SK-N-SH (cell line): Measurements from ENCODE around the genes MAP2K7, CCL25, ANGPTL4 and OR7D2.

DNA sequence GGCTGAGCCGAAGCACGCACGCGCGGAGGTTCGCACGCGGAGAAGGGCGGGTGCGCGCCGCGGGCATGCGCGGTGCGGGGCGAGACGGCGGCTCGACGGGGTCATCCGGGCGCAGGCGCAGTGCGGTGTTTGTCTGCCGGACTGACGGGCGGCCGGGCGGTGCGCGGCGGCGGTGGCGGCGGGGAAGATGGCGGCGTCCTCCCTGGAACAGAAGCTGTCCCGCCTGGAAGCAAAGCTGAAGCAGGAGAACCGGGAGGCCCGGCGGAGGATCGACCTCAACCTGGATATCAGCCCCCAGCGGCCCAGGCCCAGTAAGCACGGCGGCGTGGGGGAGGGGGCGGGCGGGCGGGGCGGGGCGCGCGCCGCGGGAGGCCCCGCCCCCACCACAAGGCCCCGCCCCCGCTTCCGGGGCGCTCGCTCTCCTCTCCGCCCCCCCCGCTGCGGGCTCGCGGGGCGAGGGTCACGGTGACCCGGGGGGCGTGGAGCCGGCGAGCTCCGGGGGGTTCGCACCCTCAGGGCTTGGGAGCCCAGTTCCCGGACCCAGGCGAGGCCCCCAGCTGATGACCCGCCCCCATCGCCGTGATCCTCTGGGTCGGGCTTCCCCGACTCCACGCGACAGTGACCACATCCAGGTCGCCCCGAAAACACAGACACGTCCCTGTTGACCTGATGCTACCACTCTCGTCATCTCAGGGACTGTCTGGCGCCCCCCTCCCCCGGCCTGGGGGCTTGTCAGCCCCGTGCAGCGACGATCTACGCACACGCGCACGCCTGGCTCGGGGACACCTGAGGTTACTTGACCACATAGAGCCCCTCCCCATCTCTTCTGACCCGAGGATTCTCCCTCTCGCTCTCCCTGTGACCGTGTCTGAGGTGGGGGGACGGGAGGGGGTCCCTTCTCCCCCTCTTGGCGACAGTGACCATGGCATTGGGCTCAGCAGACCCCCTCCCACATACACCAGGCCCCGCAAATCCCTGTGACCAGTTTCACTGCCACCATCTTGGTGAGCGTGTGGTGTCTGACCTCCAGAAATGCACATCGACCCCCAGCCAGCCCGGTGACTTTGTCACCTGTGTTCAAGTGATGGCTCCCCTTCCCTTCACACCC is at the start of gene MAP2K7:
MAP2K7 (plus strand) TSS at position 120 of the 1,108 bp plus-strand sequence.
- RRBS: under 1% methylated on average over 23 of the region's 107 CpGs
CAGE:
- cytosol, long polyA plus RNA: no peak
- long polyA plus RNA: no peak
- nucleus, long polyA plus RNA: no peak

DNA sequence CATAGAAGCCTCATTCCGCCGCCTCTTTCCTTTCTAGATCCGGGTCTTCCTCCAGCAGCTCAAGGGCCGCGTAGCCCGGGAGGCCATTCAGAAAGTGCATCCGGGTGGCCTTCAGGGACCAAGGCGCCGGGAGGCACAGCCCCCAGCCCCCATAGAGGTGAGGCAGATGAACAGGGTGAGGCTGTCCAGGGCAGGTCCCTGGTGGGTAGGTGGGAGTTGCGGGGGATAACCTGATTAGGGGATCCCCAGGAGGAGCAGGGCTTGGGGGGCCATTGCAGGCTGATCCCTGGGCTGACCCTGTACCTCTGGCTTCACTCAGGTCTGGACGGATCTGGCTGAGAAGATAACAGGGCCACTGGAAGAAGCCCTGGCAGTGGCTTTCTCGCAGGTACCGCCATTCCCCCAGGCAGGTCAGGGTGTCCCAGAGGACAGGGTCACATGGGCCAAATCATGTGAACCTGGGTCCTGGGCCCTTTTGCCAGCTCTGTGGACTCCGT is 1.3 kb downstream of the SNAPC2 start:
- RRBS: no CpG with 5 or more reads among the region's 14 CpGs
CAGE:
- cytosol, long polyA plus RNA: no peak
- long polyA plus RNA: no peak
- nucleus, long polyA plus RNA: no peak

- RRBS: no CpG with 5 or more reads among the region's 19 CpGs
CAGE:
- cytosol, long polyA plus RNA: no peak
- long polyA plus RNA: no peak
- nucleus, long polyA plus RNA: no peak
Measured at GRCh38 chr19:7922015-7922563, 2.0 kb downstream of the SNAPC2 start.

- RRBS: 90% methylated on average over 11 of the region's 35 CpGs
CAGE:
- cytosol, long polyA plus RNA: start-site peak on the plus strand at chr19:7924501-7924785, 9 and 13 reads in 2 replicates
- long polyA plus RNA: no peak
- nucleus, long polyA plus RNA: no peak
Measured at GRCh38 chr19:7924474-7925001, 1.4 kb downstream of the CTXN1 start.

- RRBS: 96% methylated on average over 7 of the region's 11 CpGs
CAGE:
- cytosol, long polyA plus RNA: no peak
- long polyA plus RNA: no peak
- nucleus, long polyA plus RNA: no peak
Measured at GRCh38 chr19:7927417-7927994, 1.6 kb upstream of the CTXN1 start.

DNA sequence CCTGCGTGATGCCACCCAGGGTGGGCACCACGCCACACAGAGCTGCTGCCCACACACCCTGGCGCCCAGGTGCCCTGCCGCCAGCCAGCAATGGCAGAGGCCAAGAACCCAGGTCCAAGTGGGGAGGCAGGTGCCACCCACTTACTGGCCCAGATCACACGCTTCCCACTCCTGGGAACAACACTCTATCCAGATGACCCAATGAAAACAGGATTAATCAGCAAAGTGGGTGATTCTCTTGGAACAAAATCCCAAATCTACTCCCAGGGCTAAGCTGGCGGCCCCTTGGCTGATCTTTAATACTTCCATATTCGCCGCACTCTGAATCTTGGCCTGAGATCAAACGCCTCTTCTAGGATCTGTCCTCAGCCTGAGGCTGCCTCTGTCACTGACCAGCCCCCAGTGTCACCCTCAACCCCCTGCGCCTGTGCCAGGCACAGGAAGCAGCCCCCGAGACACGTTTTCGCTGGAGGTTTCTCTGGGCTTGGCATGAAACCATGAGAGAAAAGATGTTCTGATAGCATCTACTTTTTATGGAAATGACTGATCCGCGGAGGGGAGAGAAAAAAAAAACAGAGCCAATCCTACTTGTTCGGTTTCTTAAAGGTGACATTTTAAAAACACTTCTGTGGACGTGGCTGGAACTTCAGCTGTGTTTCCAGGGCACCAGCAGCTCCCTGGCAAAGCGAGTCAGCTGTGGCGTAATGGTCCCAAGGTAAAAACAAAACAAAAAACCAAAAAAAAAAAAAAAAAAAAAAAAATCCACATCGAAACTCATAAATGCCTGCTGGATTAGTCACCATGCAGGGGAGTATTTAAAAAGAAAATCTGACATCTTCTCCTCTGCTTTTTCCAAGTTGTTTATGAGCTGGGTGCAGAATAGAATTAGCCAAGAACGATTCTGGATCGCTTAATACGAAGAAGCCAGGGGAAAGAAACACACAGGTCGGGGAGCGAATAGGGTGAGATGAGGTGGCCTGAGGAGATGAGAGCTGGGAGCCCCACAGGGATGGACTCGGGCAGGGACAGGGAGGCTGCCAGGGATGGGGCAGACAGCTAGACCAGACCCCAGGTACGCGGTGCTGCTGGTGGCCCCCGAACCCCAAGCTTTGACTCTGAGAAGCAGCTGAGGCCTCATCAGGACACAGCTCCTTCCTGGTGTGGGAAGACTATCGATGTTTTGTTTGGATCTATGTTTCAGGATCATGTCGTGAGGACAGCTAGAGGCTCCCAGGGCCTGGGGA is 2.7 kb upstream of the CTXN1 start:
- RRBS: no CpG with 5 or more reads among the region's 31 CpGs
CAGE:
- cytosol, long polyA plus RNA: no peak
- long polyA plus RNA: no peak
- nucleus, long polyA plus RNA: no peak

DNA sequence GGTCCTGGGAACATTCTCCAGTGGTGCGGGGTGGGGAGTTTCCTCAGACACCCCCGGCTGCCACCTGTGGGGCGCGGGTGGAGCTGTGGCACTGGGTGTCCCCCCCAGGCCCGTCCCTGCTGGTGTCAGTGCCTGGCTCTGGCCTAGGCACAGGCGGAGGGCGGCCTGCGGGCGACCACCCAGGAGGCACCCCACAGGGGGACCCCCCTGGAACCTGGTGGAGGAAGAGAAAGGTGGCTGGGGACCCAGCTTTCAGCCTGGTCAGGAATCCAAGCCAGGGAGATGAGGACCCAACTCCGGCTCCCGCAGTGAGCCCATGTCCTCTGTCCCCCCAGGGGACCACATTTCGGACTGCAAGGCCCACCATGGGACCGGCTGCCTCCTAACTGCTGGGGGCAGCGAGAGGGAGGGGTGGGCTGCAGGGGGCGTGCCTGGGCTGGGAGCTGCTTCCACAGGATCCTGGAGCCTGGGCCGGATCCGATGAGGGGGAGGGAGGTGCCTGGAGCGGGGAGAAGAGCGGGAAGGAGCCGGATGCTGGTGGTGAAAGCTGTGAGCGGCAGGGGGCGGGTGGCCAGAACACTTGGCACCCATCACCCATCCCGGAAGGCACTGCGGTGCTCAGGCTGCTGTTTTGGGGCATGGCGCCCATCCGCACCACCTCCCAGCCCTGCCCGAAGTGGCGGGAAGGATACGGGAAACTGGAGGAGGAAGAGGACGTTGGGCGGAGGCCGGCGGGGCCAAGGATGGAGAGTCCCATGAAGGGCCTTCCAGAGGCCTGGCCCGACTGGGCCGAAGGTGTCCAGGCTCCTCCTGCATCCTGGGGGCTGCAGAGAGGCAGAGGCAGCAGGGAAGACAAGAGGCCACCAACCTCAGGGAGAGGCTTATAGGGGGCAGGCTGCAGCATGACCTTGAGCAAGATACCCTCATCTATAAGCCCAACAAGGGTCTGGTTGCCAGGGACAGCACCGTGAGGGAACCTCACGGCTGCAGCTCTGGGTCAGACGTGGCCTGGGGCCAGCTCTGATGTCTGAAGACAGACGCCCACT is 5.6 kb upstream of the CTXN1 start:
- RRBS: 97% methylated on average over 15 of the region's 39 CpGs
CAGE:
- cytosol, long polyA plus RNA: no peak
- long polyA plus RNA: no peak
- nucleus, long polyA plus RNA: no peak

GRCh38 chr19:8052461-8053017 is at the start of gene CCL25:
TSS of gene CCL25 (plus strand) at chr19:8052760.
- RRBS: no CpG with 5 or more reads among the region's 10 CpGs
CAGE:
- cytosol, long polyA plus RNA: no peak
- long polyA plus RNA: no peak
- nucleus, long polyA plus RNA: no peak

DNA sequence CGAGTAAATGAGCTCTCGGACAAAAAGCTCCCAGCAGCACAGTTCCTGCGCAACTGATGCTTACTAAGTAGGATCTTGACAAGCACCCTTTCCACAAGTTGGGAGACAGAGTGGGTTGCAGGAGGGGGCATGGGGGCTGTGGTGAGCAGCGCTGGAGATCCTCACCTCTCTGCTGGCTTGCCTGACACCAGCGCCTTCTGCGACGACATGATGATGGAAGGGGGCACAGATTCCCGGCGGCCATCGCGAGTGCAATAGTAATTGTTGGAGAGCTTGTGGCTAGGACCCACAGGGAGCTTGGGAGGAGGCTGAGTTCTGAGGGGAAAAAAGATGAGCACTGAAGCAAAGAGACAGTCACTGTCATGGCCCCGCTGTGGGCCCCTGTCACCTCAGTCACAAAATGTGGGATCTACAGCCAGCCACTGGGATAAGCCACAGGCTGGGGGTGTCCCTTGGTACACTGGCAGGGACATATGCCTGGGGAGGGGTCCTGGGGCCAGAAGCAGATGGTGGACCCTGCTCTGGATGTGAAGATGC is 4.8 kb downstream of the NDUFA7 start:
- RRBS: no CpG with 5 or more reads among the region's 12 CpGs
CAGE:
- cytosol, long polyA plus RNA: no peak
- long polyA plus RNA: no peak
- nucleus, long polyA plus RNA: no peak

- RRBS: 4% methylated on average over 21 of the region's 49 CpGs
CAGE:
- cytosol, long polyA plus RNA: no peak
- long polyA plus RNA: no peak
- nucleus, long polyA plus RNA: no peak
Measured at GRCh38 chr19:8333599-8334146, 9.4 kb downstream of the KANK3 start.

DNA sequence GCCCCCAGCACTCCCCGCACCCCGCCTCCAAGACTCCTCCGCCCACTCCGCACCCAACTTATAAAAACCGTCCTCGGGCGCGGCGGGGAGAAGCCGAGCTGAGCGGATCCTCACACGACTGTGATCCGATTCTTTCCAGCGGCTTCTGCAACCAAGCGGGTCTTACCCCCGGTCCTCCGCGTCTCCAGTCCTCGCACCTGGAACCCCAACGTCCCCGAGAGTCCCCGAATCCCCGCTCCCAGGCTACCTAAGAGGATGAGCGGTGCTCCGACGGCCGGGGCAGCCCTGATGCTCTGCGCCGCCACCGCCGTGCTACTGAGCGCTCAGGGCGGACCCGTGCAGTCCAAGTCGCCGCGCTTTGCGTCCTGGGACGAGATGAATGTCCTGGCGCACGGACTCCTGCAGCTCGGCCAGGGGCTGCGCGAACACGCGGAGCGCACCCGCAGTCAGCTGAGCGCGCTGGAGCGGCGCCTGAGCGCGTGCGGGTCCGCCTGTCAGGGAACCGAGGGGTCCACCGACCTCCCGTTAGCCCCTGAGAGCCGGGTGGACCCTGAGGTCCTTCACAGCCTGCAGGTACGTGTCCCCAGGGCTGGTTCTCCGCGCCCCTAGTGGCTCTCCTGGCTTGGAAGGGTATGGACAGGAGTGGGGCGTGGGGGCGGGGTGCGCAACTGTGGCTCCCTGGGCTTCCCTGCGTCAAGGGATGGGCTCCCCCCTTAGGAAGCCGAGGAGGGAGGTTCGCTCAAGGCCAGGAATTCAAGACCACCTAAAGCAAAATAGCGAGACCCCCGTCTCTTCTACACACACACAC is at the start of gene ANGPTL4:
ANGPTL4 (plus strand) TSS at position 89 of the 808 bp plus-strand sequence.
- RRBS: 3% methylated on average over 8 of the region's 71 CpGs
CAGE:
- cytosol, long polyA plus RNA: no peak
- long polyA plus RNA: no peak
- nucleus, long polyA plus RNA: no peak

DNA sequence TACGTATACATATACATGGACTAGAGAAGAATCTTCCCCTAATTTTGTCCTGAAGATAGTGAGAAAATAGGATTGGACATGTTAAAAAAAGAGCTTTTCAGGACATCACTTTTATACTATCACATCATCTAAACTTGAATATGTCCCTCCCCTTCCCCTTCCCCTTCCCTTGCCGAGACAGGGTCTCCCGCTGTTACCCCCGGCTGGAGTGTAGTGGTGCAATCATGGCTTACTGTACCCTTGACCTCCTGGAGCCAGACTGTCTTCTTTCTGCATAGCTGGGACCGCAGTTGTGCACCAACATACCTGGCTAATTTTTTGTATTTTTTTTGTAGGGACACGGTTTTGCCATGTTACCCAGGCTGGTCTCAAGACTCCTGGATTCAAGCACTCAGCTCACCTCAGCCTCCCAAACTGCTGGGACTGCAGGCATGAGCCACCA is 6.6 kb downstream of the HNRNPM start:
- RRBS: no CpG with 5 or more reads among the region's 6 CpGs
CAGE:
- cytosol, long polyA plus RNA: no peak
- long polyA plus RNA: no peak
- nucleus, long polyA plus RNA: no peak

DNA sequence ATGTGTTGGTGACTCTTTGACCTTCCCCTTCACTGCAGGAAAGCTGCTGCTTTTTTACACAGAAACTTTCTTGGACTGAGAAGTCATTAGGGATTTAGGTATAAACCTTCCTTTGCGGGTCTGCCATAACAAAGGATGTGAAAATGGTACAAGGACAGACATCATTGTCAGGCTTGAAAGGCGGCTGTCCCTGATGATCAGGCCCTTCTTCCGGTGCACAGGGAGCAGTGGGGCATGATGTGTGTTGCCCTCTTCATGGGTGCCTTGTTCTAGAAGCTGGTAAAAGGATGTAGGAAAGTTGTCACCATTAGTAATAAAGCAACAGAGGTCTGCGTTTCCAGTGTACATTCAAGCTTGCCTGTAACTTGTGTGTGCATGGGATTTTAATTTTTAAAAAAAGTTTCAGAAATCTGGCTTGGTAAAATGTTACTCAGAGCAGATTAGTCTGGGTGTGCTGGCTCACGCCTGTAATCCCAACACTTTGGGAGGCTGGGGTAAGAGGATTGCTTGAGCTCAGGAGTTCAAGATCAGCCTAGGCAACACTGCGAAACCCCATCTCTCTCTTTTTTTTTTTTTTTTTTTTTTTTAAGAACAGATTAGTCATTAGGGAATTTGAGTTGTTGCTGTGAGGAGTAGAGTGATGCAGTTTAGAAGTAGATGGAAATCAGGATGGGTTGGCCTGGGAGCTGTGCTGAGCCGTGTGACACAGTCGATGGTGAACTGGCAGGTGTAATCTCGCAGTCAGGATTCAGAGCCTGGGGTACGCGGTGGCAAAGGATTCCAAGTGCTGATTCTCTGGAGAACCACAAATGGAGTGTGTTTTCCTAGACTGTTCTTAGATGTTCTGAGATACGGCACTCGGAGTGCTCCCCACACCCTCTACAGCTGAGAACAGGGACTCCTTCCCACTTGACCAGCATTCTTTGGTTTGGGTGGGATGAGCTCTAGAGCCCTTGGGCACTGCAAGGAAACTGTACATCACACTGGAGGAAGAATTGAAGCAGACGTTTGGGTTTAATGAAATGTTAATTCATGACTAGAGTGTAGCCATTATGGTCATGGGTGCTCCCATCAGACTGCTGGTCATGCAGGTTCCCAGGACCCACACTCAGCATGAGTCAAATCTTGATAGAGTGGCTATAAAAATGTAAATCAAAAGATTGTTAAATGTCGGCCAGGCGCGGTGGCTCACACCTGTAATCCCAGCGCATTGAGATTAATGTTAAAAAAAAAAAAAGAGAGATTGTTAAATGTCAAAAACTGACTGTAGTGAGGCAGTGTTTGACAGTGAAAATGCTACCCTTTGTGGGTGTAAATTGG is 26.6 kb downstream of the PRAM1 start:
- RRBS: no CpG with 5 or more reads among the region's 18 CpGs
CAGE:
- cytosol, long polyA plus RNA: no peak
- long polyA plus RNA: no peak
- nucleus, long polyA plus RNA: no peak

DNA sequence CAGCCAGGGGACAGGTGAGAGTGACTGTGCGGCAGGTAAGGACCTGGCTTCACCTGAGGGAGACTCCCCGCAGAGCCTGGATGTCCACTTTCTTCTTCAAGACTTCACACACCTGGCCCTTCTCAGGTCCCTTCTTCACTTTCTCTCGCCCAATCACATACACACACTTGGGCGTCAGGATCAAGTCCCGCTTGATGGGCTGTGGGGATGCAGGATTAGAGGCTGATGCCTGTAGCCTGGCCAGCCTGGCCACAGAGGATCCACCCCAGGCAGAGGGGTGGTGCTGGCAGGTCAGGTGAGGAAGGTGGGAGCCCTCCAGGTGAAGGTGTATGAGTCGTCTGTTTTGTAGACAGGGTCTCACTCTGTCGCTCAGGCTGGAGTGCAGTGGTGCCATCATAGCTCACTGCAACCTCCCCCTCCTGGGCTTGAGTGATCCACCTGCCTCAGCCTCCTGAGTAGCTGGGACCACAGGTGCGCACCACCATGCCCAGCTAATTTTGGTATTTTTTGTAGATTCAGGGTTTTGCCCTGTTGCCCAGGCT is 13.4 kb upstream of the ZNF414 start:
- RRBS: no CpG with 5 or more reads among the region's 8 CpGs
CAGE:
- cytosol, long polyA plus RNA: no peak
- long polyA plus RNA: no peak
- nucleus, long polyA plus RNA: no peak

GRCh38 chr19:8591838-8592910 is 14.9 kb upstream of the MYO1F start:
- RRBS: 5% methylated on average over 23 of the region's 71 CpGs
CAGE:
- cytosol, long polyA plus RNA: no peak
- long polyA plus RNA: no peak
- nucleus, long polyA plus RNA: no peak

DNA sequence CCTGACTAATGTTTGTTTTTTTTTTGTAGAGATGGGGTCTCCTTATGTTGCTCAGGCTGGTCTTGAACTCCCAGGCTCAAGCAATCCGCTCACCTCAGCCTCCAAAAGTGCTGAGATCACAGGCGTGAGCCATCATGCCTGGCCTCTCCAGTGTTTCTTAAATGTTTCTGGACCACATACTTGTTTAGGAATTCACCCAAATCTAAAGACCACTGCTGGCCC is 10.7 kb downstream of the NFILZ start:
- RRBS: no CpG with 5 or more reads among the region's 2 CpGs
CAGE:
- cytosol, long polyA plus RNA: no peak
- long polyA plus RNA: no peak
- nucleus, long polyA plus RNA: no peak

GRCh38 chr19:8671032-8671731 is 27.4 kb downstream of the ACTL9 start:
- RRBS: no CpG with 5 or more reads among the region's 11 CpGs
CAGE:
- cytosol, long polyA plus RNA: no peak
- long polyA plus RNA: no peak
- nucleus, long polyA plus RNA: no peak

- RRBS: no CpG with 5 or more reads among the region's 3 CpGs
CAGE:
- cytosol, long polyA plus RNA: no peak
- long polyA plus RNA: no peak
- nucleus, long polyA plus RNA: no peak
Measured at GRCh38 chr19:8821928-8822140, 10.3 kb downstream of the ZNF558 start.

- RRBS: no CpG with 5 or more reads among the region's 4 CpGs
CAGE:
- cytosol, long polyA plus RNA: no peak
- long polyA plus RNA: no peak
- nucleus, long polyA plus RNA: no peak
Measured at GRCh38 chr19:8832947-8833397, 795 bp downstream of the MBD3L1 start.

- RRBS: no CpG with 5 or more reads among the region's 4 CpGs
CAGE:
- cytosol, long polyA plus RNA: no peak
- long polyA plus RNA: no peak
- nucleus, long polyA plus RNA: no peak
Measured at GRCh38 chr19:9178792-9179114, at the start of gene OR7D2. TSS of gene OR7D2 (plus strand) at chr19:9178979.